Neuron (in vitro differentiated cells): ENCODE measurements around the gene PPIL1.

- PRO-cap = no peak
These were observed 5.1 kb upstream of the CPNE5 start for GRCh38 chr6:36844157-36844875.

- PRO-cap = no peak
These were observed 14.1 kb upstream of the CPNE5 start for GRCh38 chr6:36853272-36853876.

DNA sequence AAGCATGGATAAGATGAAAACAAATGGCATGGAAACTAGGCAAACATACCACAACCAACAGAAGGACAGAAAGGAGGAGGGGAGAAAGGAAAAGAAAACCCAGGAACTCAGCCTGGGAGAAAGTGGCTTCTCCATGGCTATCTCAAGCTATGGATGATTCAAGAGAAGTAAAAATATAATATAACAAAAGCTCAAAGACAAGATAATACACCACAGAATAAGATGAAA lies 6.7 kb downstream of the PPIL1 start:
- PRO-cap = no peak

DNA sequence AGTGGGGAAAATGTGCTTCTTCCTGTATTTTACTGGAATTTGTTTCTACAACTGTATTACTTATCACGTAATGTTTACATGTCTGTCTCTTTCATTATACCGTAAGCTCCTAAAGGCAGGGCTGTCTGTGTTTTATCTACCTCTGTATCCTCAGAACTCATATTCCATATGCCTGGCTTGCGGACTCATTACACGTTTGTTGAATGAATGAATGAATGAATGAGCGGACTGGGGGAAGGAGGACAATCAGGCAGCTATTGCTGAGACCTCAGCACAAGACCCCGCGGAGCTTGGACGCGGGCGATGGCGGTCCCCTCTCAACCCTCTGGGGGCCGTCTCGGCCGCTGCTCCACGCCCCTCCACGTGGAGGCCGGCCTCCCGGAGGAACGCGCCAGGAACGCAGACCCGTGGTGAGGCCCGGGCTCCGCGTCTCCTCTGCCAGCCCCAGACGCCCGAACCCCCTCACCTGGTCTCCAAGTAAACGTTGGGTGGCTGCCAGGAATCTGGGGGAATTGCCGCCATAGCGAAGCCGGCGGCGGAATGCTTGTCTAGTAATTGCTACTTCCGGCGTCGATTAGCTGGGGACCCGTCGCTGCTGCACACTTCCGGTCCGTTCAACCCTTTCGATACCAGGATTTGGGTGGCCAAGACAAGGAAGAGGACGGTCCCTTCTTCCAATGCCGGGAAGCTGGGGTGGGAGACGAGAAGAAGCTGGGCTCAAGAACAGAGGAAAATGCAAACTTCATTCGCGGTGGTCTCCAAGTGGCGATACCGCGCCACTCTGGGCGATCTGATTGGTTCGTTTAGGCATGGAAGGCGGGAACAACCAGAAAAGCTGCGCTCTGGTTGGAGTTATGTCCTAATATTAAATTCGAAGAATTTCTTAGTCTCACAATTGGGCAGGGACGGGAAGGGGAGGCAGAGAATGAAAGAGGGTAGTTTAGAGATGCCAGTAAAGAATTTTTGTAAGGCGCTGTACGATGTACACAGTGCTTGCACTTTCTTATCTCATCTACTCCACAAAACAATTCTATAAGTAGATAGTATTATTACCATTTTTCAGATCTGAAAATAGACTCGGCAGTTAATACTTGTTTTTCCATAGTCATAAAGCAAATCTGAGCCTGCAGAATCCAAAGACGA lies at the start of gene PPIL1:
Gene PPIL1 (minus strand): TSS at position 553 of the 1,143 bp plus-strand sequence.
- PRO-cap = bidirectional peak, plus-strand start at position 362 of the sequence, minus-strand start at position 156 of the sequence; bidirectional peak, plus-strand start at position 632 of the sequence, minus-strand start at position 542 of the sequence; bidirectional peak, plus-strand start at position 892 of the sequence, minus-strand start at position 735 of the sequence

GRCh38 chr6:36963387-36963973 lies 8.9 kb downstream of the PI16 start:
- PRO-cap = no peak

DNA sequence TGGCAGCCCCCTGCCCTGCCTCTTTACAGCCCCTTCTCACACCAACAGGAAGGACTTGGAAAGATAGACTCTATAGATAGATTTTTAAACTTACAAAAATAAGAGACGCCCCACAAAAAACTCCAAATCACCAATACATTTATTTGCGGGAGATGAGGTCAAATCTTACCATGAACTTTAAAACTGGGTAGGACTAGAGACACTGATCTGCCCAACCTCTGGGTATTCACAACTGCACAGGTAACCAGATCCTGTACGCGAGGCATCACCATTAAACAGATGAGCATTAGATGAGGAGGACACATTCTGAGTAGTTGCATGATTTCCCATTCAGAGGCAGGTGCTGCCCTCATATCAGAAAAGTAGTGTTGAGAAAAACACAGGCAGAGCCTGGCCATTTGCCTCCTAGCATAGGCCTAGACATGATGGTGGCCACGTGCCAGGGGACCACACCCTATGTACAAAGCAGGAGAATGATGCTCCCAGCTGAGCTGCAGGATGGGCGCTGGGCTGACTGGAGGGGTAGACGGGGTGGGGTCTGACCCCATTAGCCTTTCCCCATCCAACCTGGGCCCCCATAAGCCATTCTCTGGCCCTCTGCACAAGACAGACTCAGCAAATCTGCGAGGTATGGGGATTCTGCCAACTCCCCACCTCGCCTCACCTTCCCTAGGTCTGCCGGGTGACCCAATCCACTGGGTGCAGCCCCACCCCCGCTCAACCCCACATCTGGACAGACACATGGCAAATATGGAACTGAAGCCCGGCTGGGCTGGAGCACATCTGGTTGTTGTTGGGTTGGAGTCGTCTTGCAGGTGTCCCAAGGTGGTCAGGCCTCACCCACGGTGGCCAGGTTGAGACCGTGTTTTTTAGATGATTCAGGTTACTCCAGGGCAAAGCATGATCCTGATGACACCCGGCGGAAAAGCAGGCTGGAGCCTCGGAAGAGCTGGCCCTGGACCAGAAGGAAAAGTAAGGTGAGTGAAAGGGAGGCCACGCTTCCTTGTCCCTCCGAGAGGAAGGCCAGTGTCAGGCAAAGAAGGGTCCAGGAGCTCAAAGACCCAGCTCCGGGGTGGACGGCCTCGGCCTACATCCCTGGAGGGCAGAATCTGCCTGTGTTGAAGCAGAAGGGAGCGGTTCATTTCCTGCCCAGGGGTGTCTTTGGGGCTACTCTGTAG lies 13.9 kb downstream of the PI16 start:
- PRO-cap = no peak

DNA sequence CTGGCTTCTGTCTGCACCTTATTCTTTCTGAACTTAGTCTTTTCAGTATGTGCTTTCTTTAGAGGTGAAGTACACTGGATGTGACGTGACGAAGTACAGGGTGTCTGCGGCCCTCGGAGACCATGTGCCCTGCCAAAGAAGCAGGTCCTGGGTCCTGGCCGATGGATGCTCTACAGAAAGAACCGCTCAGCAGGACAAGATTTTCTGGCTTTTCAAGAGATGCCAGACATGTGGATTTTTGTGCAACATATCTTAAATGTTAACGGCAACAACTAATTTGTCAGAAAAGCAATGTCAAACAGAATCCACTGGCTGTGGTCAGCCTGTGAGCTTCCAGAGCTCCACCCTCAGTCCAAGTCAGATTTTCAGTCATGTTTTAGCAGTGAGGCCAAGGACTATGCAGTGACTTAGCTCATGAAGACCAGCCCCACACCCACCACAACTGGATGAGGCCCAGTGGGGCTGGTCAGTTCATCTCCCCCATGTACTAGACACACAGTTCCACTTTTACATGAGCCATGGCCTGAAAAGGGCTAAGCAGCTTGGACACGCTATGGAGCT lies 11.0 kb downstream of the MTCH1 start:
- PRO-cap = no peak

GRCh38 chr6:36976698-36977873 lies 8.9 kb downstream of the MTCH1 start:
- PRO-cap = no peak

GRCh38 chr6:37033206-37033816 lies 27.9 kb downstream of the FGD2 start:
- PRO-cap = no peak

DNA sequence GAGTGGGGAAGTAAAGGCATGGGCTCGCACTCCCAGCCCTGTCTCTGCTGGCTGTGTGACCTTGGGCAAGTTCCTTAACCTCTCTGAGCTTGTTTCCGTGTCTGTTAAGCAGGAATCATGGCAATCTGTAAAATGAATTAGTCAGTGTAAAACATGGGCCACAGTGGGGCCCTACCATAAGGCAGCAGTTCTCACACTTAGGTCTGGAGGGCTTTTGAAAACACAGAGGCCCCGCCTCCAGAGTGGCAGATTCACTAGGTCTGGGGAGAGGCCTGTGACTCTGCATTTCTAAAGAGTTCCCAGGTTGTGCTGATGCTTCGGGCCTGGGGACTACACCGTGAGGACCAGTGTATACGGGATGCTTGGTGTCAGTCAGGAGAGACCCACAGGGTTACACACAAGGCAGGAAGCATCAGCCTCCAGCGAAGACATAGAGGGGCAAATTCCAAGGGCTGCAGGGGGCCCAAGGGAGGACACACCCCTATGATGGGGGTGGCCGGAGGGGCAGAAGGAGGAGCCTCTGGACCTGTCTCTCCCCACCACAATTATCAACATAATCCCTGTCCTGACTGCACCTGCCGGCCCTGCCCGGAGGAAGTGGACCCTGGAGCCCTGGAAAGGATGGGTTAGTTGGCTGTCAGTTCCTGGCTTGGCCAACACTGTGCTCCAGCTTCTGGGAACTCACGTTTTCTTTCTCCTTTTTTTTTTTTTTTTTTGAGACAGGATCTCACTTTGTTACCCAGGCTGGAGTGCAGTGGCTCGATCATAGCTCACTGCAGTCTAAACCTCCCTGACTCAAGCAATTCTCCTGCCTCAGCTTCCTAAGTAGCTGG lies 46.7 kb downstream of the FGD2 start:
- PRO-cap = no peak

- PRO-cap = no peak
These were observed 77.9 kb downstream of the FGD2 start for GRCh38 chr6:37083142-37083967.

GRCh38 chr6:37176382-37177128 lies 6.6 kb downstream of the PIM1 start:
- PRO-cap = no peak

- PRO-cap = no peak
These were observed 7.5 kb downstream of the PIM1 start for GRCh38 chr6:37177129-37178119.

DNA sequence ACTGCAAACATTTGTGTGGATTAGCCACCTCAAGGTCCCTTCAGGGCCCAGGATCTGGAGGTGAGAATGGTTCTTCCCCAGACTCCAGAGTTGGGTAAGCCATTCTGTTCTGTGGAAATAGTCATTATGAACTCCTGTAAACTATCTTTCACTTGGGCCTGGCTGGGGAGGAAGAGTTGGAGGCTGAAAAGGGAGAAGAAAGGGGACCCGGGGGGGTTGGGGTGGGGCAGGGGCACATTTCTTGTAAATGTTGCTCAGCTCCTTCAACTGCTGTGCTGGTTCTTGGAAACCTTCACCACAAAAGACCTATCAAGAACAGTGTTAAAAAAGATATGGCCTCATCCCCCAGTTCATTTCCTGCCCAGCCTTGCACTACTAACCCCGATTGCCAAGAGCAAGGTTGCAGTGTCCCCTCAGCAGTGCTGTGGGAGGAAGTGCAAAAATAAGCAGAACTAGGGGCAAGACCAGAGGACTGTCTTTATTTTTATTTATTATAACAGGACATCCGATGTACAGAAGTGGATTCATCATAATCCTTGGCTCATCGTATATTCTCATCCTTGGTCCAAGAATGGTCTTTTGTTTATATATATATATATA lies 13.2 kb downstream of the PIM1 start:
- PRO-cap = no peak

GRCh38 chr6:37221778-37223057 lies 35.4 kb upstream of the TBC1D22B start:
- PRO-cap = bidirectional peak, plus-strand start at chr6:37221962, minus-strand start at chr6:37222009; bidirectional peak, plus-strand start at chr6:37222399, minus-strand start at chr6:37222202; bidirectional peak, plus-strand start at chr6:37222877, minus-strand start at chr6:37222664

GRCh38 chr6:37242299-37243246 lies 15.0 kb upstream of the TBC1D22B start:
- PRO-cap = no peak

DNA sequence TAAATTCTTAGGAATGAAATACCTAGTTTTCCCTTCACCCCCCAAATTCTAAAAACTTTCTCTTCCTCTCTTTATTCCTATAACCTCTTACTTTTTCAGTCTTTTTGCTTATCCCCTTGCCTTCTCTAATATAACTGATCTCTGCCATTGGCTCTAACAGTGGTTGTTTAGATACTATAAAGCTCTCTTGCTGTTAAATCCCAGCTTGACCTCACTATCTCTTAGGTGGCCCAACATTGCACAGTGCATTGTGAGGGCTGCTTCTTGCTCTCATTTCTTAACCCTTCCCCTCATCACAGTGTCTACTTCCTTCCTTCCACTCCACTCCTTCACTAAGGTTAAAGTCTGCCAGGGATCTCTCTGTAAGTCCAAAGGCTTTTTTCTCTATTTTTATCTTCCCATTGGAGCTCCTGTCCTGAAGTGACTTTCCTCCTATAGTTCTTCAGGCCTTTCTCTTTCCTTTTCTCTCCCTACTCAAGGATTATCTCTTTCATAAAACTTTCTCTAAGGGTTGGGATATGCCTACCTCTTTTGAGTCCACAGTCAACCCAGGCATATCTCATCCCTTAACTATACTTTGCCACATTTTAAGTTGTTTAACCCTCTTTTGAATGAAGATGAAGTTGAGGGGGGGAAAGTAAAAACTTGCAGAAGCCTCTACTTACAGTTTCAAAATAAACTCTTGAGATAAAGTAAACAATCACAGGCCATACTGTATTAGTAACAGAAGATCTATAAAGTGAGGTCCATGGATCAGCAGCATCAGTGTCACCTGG lies 4.0 kb upstream of the TBC1D22B start:
- PRO-cap = no peak

DNA sequence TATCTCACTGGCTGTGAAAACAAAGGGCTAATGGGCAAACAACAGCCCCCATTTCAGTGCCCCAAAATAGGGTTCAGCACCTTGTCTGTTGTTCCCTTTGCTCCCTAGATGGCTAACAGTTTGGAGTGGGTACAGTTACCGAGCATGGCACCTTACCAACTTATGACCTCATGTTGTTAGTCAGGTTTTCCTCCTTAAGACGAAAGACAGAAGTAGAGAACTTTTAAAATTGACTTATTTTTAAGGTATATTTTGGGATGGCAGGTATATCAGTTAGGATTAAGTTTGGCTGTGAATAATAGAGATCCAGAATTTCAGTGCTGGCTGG lies 45.3 kb upstream of the RNF8 start:
- PRO-cap = no peak

GRCh38 chr6:37369877-37370315 lies 16.1 kb downstream of the RNF8 start:
- PRO-cap = no peak

DNA sequence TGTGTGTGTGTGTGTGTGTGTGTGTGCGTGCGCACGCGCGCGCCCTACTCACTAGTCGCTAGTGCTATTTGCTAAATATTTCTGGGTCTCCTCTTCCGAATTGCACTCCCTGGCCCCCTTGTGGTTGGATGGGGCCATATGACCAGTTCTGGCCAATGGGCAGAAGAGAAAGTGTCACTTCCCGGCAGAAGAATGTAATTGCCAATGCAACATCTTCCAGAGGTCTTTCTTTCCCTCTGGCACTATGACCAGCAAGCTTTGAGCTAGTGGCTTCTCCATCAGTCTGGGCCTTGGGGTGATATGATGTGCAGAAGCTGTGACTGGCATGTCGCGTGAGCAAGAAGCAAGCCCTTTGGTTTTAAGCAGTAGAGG lies 60.8 kb upstream of the CCDC167 start:
- PRO-cap = no peak